ENCODE measurements around a stretch of chr20.

GRCh38 chr20:19942913-19943463 is 74.2 kb upstream of the NAA20 start:
- PRO-cap: no peak

GRCh38 chr20:19964500-19964964 is 52.6 kb upstream of the NAA20 start:
- PRO-cap: no peak

DNA sequence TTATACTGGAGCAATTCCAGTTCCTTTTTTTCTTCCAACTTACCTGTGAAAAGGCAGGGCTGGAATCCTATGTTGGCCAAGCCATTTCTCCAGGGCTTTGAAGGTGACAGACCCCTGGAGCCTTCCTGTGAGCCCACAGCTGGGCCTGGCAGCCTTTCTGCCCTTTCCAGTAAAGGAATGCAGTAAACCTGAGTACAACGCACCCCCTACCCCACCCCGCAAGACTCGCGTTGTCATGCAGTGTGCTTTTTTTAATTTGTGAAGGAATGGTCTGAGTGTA is 42.9 kb upstream of the NAA20 start:
- PRO-cap: no peak

DNA sequence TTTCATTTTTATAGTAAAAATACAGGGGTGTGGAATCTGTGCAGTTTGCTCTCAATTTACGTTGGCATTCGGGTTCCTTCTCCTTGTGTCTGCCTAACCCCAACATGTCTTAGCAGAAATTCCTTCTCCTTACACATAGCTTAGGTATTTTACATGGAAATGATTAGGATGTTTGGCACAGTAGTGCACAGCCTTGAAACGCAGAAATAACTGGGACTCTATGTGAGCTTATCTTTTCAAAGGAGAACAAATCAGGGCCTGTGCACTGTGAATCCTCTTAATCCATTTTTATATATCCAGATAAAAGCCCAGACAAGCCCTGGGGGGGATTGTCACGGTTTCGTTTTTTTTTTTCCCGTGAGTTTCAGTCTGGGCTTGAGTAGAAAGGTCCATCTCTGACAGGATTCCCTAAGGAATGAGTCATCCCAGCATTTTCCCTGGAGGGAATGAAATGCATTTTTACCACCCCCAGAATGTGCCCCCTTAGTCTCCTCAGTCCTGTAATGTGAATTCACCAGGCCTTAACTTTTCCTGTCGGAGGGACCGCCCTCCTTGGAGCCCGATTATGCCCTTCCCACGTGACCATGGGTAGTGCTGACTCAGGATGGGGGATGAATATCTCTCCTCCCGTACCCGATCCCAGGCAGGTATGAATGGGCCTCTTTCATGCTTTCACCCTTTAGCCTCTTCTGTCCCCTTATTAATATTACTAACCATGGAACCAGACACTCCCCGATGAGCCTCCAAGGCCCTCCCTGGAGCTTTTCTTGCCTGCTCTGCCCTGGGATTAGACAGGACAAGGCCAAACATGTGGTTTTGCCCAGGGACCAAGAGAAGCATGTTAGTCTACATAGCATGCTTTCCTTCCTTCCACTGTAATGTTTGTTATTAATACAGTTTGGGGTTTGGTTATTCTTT is 24.0 kb upstream of the NAA20 start:
- PRO-cap: no peak

- PRO-cap: no peak
These were observed 36.5 kb downstream of the CFAP61 start for GRCh38 chr20:20088685-20089395.

GRCh38 chr20:20466173-20467515 is 98.7 kb downstream of the INSM1 start:
- PRO-cap: no peak

DNA sequence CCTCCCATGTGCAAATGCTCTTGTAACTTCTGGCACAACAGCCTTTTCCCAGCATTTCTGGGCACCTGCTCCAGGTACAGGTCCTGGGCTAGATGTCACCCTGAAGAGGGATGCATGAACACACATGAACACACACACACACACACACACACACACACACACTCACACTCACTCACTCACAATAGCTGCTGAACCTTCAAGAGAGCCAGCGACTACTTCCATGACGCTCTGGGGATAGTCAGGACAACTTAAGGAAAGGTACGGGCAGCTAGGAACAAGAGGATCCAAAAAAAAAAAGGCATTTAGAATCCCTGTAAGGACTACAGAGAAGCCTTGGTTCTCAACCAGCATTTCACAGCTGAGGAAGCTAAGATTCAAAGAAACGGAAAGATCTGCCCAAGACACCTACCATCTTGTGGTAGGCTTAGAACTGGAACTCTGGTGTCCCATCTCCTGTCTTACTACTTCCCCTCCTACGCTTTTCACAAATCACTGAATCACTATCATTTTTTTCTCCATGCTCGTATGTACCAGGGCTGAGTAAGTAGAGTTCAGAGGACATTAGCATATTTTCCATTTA is 122.9 kb downstream of the INSM1 start:
- PRO-cap: unidirectional peak, minus-strand start at position 180 of the sequence

GRCh38 chr20:20504884-20505976 is 137.3 kb downstream of the INSM1 start:
- PRO-cap: no peak

GRCh38 chr20:20548586-20549177 is 163.8 kb downstream of the RALGAPA2 start:
- PRO-cap: no peak

- PRO-cap: no peak
These were observed 106.5 kb downstream of the RALGAPA2 start for GRCh38 chr20:20605826-20606539.

DNA sequence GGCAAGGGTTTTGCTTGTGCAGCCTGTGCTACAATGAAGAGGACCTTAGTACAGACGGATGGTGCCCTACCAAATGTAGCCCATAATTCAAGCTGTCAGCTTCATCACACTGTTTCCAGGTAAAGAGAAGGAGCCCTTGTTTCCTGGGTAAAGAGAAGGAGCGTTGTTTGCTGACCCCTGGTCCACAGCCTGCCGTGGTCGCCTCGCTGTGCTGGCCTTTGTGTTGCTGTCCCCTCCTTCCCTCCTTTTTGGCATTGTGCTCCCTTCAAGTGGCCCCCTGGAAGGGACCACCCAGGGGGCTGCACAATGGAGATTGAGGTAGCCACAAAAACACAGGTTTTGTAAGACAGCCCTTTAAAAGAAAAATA is 63.7 kb downstream of the KIZ start:
- PRO-cap: no peak

GRCh38 chr20:21359873-21360284 is 37.4 kb downstream of the NKX2-4 start:
- PRO-cap: no peak

GRCh38 chr20:21361428-21361823 is 35.9 kb downstream of the NKX2-4 start:
- PRO-cap: no peak

- PRO-cap: no peak
These were observed 157.6 kb downstream of the PAX1 start for GRCh38 chr20:21863109-21863462.

GRCh38 chr20:22463012-22463581 is 121.3 kb downstream of the FOXA2 start:
- PRO-cap: no peak

DNA sequence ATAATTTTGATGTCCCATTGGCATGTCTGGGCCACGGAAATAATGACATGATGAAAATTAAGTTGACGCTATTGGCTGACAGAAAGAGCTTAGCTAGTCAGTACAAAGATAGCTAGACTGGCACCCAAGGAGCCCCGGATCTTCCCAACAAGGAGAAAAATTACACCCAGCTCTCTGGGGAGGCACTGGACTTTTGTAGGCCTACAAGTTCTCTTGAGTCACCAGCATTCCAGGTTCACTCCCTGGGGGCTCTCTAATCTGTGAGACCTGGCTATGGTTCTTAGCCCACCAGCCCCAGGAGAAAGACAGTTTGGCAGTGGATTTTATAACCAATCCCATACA is 59.8 kb downstream of the FOXA2 start:
- PRO-cap: no peak

DNA sequence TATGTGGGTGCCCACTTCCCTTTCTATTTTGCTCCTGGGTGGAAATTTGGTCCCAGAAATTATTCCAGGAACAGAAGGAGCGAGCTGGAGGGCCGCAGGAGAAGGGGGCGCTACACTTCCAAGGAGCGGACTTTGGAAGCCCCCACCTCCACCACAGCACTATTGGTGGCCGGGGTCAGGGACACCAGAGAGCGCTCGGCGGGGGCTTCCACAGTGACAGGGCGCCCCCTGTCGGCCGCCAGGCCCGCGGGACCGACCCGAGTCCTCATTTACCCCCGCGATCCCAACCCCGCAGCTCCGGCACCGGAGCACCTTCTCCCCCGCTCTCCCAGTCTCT is 2.2 kb upstream of the FOXA2 start:
- PRO-cap: no peak

DNA sequence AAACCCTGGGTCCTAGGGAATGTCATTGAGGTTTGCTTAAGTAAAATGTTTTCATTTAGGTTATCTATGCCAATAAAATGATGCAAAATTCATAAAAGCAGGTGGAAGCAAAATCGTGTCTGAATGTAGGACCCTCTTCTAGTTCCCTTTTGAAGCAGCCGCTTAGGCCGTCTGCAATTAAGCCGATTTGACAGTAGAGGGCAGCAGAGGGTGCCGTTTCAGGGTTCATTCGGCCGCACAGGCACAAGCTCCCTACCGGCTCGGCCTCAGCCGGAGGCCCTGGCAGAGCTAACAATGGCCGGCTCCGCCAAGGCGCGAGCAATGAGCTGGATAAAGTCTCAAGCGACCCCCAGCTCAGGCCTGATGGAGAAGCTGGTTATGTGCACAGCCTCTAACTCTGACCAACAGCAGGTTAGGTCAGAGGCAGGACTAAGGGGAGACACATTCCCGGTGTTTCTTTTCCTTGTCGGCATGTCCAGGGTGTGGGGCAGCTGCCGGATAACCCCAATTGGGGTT is 107.3 kb upstream of the FOXA2 start:
- PRO-cap: no peak

GRCh38 chr20:22722659-22723208 is 138.4 kb upstream of the FOXA2 start:
- PRO-cap: no peak

- PRO-cap: no peak
These were observed 2.0 kb downstream of the THBD start for GRCh38 chr20:23047074-23048234.

All from fallopian tube (tissue), 1 donor.